Pulmonary artery (tissue), 1 donor: ENCODE results near the gene COL1A1.

DNA sequence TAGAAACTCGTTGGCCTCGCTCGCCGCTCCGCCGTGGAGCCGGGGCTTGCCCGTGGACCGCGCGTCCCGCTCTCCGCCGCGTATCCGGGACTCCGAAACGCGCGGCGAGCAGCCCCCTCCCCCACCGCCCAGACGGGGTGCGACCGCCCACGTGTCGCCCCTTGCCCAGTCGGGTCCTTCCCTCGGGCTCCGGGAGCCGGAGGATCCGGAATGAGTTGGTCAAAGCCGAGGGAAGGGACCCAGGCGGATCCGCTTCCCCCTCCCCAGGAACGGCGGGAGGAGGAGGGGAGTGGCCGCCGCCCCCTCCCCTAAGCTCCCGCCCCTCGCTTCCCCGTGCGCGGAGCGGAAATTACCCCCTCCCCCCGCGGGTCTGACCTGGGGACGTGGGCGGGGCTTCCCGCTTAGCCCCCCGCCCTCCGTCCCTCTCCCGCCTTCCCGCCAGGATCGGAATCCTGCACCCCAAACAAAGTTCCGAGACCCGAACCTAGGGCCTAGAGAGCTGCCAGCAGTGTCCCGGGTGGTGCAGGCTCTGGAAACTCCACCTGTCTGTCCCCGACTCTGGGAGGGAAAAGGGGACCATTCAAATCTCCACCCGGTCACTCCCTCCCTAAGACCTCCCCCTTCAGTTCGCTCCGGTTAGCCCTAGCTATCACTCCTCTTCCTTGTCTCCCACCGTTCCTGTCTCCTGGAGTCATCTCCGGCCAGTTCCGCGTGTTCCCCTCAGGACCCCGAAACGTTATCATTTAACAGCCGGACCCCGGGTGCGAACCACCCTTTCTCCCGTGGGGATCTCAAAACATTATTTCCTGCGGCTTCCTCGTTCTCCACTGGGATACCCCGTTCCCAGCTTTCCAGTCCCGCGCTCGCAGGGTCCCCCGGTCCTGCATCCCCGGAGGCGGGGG lies 1.0 kb upstream of the IGF2BP1 start:
- PRO-cap = no peak

DNA sequence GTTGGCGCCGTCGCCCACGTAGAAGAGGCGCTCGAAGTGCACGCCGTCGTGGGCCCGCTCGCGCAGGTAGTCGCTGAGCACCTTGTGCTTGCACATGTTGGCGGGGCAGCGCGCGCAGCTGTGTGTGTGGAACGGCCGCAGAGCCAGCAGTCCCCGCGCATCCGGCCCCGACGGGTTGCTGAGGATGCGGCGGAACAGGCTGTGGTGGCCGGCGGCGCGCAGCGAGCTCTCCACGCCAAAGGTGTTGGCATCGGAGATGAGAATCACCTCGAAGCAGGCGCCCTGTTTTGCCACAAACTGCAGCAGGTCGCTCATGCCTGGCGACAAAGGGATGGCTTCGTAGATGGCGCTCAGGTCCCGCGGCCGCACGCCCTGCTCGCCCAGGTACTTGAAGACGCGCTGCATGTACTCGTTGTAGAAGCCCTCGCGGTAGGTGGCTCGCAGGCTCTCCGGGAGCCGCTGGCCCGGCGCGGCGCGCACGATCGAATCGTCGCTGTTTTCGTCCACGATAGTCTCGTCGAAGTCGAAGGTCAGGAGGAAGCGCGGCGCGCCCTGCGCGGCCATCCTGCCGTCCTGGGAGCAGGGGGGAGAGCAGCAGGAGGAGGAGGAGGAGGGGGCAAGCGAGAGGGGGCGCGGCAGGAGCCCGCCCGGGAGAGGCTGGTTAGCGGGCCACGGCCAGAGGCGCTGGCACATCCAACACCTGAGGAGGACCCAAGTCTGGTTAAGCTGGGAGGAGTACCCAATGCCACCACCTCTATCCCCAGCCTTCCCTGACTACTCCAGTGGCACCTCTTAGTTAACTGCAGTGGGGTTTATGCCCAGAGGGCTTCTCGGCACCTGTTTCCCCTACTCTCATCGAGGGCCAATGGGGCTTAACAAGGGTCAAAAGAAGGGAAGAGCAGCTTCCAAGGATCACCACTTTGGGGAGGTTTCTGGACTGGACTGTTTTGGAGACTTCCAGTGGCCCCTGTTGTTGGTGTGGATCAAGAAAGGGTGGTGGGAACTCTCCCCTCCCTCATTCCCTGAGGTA lies 5.8 kb downstream of the PHOSPHO1 start:
- PRO-cap = no peak

DNA sequence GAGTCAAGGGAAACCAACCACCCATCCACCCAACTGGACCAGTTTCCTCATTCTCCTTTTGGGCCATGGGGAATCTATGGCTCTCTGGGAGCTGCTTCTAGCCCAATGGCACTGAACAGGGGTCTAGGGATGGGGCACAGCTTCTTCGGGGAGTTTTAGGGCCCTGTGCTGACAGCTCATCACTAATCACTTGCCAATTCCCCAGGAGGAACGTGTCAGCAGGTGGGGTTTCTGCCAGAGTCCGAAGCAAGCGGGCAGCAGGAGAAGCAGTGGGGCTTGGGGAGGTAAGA lies 5.2 kb downstream of the PHOSPHO1 start:
- PRO-cap = no peak

- PRO-cap = no peak
These were observed 3.3 kb downstream of the PHOSPHO1 start for GRCh38 chr17:49227272-49227630.

GRCh38 chr17:49453711-49454454 lies 39.2 kb upstream of the PHB1 start:
- PRO-cap = no peak

DNA sequence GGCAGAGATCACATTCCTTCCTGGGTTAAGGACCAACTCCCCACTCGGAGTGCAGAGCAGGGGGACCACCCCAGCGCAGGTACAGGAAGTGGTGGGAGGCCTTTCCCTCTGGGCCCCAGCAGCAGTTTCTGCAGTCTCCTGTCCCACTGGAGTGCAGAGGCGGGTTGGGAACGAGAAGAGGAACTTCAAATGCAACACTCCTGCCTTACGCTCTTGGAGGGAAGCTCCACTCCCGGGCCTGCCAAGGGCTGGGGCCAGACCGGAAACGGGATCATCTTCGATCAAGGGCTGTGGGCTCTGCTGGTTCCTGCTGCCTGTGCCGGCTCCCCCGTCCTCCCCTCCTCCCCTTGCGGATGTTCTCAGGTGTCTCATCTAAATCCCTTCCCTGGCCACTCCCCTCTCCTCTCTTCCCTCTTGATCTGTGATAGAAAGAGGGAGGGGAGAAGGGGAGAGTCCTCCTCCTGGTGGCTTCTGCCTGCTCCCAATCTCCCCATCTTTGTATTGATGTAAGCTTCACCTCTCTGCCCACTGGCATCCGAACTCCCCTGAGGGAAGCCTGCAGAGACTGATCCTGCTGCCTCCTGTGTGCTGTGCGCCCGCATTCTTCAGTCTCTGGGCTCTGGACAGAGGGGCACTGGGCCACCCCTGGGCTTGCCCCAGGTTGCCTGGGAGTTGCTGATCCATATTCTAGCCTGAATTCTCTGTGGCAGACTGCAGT lies 8.8 kb upstream of the NGFR start:
- PRO-cap = no peak

- PRO-cap = no peak
These were observed 33.4 kb downstream of the NXPH3 start for GRCh38 chr17:49609150-49609490.

GRCh38 chr17:49646039-49647155 lies 31.5 kb downstream of the SPOP start:
- PRO-cap = unidirectional peak, minus-strand start at chr17:49646584; bidirectional peak, plus-strand start at chr17:49647065, minus-strand start at chr17:49646978

- PRO-cap = no peak
These were observed 643 bp downstream of the SLC35B1 start for GRCh38 chr17:49707115-49707527.

DNA sequence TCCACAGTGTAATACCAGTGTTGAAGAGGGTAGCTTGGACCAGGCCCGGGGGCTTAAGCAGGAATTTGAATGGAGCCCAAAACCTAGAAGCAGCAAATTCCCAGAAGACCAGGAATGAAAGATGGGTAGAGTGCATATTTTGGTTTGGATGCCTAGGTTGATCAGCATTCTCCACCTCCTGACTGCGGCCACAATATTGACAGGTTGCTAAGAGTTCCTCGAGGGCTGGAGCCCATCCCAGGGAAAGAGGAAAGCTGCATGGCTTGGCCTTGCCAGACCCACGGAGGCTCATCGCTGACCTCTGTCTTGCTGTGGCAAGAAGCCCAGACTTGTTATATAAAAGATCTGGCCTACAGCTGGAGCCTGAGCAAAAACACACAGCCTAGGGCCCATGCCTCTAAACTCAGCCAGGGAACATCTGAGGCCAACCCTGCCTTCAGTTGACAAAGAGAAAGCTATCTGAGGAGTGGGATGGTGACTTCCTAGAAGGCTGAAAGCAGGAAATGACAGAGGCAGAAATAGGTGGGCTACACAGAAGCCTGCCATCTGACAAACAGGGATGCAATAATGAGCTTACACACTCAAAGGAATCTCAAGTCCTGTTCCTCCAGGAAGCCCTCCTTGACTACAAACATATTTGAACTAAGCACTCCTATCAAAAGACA lies 22.4 kb upstream of the SLC35B1 start:
- PRO-cap = no peak

GRCh38 chr17:49740734-49742037 lies 22.7 kb downstream of the FAM117A start:
- PRO-cap = bidirectional peak, plus-strand start at chr17:49741544, minus-strand start at chr17:49741450

- PRO-cap = no peak
These were observed 29.6 kb downstream of the KAT7 start for GRCh38 chr17:49818053-49818424.

- PRO-cap = no peak
These were observed 279 bp downstream of the TAC4 start for GRCh38 chr17:49847693-49847886.

- PRO-cap = no peak
These were observed 3.0 kb upstream of the TAC4 start for GRCh38 chr17:49850860-49851316.

DNA sequence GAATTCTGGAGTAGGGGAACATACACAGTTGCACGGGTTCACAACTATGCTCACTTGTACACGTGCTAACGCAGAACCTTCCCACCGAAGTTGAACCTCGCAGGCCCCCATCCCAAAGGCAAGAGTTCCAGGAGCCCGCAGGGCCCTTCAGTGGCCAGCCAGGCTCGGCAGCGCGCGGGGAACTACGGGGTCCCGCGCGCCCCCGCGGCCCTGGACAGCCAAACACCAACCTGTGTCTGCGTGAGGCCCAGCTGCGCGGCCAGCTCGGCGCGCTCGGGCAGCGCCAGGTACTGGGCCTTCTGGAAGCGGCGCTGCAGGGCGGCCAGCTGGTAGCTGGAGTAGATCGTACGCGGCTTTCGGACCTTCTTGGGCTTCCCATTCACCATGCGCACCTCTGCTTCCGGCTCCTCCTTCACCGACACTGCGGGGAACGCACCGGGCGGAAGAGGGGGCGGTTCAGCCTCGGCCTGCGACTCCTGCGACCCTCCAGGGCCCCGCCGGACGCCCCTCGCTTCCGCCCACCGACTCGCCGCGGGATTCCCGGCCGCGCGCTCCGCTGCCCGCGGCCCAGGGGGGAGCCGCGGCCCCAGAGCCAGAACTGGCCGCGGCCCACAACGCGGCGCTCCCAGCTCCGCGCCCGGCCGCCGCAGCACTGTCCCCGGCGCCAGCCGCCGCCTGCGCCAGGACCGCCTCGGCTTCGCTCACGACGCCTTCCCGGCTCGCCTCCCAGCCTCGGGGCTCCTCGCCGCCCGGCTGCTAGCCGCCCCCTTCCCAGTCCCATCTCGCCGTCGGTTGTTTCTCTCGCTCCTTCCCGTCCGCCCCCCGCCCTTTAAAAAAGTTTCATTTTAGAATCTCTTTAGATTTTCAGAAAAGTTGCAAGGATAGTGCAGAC lies 1.6 kb downstream of the DLX3 start:
- PRO-cap = no peak

GRCh38 chr17:50067870-50068412 lies 12.0 kb downstream of the ITGA3 start:
- PRO-cap = no peak

DNA sequence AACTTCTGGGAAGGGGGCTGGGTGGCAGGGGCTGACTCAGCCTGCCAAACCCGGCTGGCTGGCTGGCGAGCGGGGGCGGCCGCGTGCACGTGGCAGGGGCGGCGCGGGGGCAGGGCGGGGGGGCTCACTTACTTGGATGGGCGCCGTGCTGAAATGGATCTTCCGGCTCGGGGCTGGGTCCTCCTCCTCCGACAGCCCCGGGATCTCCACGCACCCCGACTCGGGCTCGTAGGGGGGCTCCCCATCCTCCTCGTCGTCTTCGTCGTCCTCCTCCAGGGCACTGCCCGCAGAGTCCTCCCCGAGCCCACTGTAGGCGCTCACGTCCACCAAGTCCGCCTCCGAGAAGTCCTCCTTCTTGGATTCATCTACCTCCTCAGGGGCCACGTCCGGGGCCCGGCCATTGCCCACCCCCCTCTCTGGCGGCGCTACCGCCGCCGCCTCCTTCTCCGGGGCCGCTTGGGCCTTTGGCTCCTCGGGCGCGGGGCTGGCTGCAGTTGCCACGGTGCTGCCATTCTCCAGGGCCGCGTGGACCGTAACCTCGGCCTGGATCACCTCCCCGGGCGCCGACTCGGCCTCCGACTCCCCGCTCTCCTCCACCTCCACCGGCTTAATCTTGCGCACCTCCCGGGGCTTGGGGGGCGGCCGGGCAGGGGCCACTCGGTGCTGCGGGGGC lies 1.3 kb downstream of the PPP1R9B start:
- PRO-cap = bidirectional peak, plus-strand start at position 160 of the sequence, minus-strand start outside the sequence

DNA sequence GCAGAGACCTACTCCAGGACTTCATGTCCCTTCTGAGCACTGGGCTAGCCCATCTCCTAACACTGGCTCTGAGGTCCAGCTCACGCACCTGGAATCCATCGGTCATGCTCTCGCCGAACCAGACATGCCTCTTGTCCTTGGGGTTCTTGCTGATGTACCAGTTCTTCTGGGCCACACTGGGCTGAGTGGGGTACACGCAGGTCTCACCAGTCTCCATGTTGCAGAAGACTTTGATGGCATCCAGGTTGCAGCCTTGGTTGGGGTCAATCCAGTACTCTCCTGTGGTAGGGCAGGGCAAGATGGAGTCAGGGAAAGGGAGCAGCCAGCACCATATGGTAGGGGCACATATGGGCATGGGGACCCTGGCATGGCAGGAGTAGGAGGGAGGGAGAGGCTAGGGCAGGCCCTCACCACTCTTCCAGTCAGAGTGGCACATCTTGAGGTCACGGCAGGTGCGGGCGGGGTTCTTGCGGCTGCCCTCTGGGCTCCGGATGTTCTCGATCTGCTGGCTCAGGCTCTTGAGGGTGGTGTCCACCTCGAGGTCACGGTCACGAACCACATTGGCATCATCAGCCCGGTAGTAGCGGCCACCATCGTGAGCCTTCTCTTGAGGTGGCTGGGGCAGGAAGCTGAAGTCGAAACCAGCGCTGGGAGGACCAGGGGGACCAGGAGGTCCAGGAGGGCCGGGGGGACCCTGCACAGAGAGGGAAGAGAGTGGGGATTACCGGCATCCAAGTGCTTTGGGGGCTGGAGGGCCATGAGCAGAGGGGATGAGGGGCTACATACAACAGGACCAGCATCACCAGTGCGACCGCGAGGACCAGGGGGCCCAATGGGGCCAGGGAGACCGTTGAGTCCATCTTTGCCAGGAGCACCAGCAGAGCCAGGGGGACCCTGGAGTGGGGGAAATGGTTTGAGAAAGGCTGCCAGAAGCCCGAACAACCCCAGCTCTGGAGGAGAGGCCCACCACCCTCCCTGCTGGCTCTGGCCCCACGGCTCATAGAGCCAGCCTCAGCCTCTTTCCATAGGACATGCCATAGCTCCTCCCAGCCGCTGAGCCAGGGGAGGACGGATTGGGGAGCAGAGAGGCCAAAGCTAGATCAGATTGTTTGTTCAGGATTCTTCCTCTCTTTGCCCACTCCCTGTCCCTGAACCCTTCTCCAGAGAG lies 14.8 kb downstream of the COL1A1 start:
- PRO-cap = no peak

DNA sequence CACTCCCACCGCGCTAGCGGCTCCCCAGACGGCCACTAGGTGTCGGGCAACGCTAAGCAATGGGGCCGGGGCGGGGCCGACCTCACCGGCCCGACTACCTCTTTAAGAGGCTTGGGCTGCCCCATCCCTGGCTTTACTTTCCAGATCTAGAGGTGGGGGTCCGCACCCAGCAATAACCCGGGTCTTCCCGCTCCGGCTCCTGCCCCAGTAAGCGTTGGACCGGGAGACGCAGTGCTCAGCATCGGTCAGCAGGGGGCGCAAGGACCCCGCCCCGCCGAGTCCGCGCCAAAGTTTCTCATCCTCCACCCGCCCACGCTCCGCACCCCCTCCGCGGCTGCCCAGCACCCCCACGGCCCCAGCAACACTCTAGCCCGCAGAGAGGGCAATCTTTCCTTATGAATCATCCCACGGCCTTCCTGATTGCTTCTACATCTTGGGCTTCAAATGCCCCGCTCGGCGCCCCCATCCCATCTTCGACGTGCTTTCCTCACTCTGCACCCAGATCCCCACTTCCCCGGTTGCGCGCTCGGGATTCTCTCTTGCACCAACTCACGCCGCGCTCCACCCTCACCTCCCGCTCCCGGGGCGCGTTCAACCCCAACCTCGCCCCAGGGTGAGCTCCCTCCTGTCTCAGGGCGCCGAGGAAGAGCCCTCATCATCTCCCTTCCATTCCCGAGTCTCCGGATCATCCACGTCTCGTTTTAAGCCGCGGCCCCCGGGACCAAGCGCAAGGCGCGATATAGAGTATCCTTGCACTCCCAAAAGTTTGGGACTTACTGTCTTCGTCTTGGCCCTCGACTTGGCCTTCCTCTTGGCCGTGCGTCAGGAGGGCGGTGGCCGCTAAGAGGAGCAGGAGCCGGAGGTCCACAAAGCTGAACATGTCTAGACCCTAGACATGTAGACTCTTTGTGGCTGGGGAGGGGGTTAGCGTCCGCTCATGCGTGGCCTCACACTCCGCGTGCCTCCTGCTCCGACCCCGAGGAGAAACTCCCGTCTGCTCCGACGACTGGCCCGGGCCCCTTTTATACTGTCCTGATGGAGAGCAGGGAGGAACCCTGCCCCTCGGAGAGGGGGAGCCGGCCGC lies at the start of gene COL1A1:
TSS of gene COL1A1 (minus strand) at position 998 of the 1,084 bp plus-strand sequence.
- PRO-cap = bidirectional peak, plus-strand start outside the sequence, minus-strand start at position 996 of the sequence

DNA sequence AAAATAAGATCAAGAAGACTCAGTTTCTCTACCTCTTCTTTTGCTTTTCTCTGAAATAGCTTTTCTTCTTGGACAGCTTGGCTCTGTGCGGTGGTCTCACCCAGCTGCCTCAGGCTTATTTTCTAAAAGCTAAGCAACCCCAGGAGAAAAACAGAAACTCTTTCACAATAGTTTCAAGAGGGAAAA lies 21.0 kb upstream of the COL1A1 start:
- PRO-cap = no peak